Placental pericyte (primary cell): ENCODE results near the gene SFMBT2.

GRCh38 chr10:7410487-7411380, at the start of gene SFMBT2:
TSS of gene SFMBT2 (minus strand) at chr10:7411034.
- CAGE, long polyA plus RNA, result no peak

- CAGE, long polyA plus RNA, result no peak
These were observed 7.0 kb upstream of the SFMBT2 start for GRCh38 chr10:7417847-7418189.

GRCh38 chr10:7488369-7488722, 77.5 kb upstream of the SFMBT2 start:
- CAGE, long polyA plus RNA, result no peak

DNA sequence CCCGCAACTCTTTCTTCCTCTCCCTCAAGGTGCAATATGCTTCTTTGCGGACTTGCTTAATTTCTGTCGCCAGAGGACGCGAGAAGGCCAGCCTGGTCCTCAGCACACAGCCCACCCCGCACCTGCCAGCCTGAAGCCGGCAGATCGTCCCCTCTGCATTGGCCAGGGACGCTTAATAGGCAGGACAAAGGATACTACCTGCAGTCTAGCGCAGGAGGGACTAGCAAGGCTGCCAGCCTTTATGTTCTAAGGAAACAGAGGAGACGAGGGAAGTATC, 1.1 kb upstream of the ITIH5 start:
- CAGE, long polyA plus RNA, result no peak

DNA sequence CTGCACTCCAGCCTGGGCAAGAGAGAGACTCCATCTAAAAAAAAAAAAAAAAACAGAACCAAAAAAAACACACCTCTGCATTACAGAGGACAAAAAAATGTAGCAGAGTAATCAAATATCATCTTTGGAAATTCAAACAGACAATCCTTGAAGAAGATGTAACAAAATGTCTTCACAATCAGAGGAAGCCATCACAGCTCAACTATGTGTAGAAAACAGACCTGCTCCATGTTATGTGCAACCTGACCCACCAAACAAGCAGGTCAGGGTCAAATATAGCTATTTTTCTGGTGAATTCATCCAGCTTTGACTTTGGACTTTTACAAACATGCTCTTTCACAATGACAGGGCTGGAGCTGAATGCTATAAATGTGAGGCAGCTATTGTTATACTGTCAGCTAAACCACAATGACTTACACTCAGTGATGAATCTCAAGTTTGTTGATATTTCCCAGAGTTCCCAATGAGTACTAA, 2.7 kb upstream of the ITIH2 start:
- CAGE, long polyA plus RNA, result no peak

DNA sequence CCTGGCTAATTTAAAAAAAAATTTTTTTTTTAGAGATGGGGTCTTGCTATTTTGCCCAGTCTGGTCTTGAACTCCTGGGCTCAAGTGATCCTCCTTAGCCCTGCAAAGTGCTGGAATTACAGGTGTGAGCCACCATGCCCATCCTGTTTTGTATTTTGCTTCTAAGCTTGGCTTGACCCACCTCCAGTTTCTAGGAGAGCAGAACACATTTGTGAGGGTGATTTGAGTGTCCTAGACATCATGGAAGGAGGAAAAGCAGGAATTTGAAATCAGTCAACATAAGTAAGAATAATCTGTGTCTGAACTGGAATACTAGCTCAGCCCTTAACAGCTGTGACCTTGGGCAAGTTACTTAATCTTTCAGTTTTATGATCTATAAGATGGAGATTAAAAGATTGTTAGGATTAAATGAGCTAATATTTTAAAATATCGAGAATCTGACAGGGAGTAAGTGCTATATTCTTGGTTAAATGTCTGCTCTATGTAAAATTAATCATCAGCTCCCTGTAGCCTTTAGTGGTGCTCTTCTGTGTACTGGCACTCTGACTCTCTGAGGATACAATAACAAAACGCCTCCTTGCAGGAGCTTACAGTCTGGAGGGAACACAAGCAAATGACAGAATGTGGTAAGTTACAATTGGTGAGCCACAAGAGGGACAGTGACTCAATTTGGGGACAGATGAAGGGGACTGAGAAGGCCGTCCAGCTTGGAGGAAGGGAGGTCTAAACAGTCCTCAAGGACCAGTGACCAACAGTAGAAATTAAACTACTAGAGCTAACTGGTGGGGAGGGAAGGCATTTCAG, 9.1 kb upstream of the TAF3 start:
- CAGE, long polyA plus RNA, result no peak

GRCh38 chr10:7817921-7818183, 453 bp upstream of the TAF3 start:
- CAGE, long polyA plus RNA, result no peak

GRCh38 chr10:8059353-8059779, 4.9 kb downstream of the GATA3 start:
- CAGE, long polyA plus RNA, result no peak

DNA sequence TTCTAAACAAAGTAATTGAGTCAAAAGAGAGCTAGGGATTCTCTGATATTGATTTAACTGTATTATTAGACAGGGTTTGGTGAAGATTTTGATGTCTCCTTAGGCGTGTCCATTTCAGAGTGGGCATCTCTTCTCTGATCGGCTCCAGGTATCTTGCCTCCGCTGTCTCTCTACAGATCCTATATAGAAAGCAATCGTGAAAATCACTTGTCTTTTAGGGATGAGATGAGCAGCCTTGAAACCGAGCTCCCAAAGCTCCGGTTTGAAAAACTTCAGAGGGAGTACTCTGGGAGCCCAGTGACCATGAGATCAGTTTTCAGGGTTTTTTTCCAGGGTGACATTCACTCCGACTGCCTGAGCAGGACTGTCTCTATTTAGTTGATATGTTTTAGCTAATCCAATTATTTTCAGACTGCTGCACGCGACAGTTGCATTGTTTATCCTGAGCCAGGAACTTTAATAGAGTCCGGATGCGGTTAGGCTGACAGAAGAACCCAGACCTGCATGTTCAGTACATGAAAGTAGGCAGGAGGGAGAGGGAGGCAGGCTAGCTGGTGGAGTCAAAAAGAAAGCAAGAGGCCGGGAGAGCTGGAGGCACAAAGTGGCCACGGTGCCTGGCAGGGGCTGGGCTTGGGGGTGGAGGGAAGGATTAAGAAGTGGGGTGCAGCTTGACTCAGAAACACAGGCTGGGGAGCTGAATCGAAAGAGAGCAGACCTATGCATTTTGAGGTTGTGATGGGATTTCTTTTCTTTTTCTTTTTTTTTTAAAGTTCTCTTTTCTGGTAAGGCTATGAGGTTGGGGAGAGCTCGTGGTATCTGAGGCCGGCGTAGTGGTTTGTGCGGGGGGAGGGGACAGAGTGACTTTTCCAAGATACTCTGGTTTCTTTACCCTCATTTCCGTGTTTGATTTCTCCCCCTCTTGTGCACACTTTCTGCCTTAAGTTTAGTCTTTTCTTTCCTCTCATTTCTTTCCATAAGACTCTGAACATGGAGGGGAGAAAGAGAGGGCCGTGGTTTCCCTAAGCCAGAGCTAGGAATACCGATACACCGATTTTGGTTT, 5.6 kb downstream of the GATA3 start:
- CAGE, long polyA plus RNA, result no peak

GRCh38 chr10:10650758-10651185, 366.9 kb upstream of the CELF2 start:
- CAGE, long polyA plus RNA, result no peak

GRCh38 chr10:10798088-10799168, 219.2 kb upstream of the CELF2 start:
- CAGE, long polyA plus RNA, result no peak

DNA sequence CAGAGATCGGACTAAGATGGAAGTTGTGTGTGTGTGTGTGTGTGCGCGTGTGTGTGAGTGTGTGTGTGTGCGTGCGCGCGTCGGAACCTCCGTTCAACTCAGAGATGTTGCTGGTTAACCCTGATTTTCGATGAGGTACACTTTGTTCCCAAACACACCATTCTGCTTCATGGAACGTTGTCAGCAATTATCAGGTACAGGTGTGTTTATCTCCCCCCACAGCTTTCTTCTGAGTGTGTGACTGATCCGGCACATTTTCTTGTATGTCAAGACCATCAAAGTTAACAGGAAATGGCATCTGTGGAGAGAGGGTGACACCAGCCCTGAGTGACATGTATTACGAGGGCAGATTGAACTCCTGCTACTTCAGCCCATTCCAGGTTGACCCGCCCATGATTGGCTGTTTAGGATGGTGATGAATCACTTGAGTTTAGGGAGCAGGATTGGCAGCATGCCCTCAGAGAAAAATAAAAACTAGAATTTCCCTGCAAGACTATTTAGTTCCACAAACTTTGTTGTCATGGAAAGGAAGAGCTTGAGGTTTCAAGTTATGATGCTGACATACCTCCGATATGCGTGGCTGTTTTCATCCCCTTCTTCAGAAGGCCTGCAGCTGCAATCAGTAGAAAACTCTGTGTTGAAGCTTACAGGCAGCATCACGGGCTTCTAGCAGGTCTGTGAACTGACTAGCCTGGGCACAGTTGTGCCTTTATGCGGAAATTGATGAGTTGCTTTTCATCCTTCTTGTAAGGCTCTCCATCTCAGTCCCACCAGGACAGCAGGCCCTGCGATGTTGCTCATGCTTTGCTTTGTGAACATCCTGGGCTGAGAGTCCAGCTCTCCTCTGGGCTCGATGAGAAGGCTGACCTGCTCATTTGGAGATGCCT, 8.1 kb upstream of the CELF2 start:
- CAGE, long polyA plus RNA, result no peak

GRCh38 chr10:11048615-11049441, 31.2 kb downstream of the CELF2 start:
- CAGE, long polyA plus RNA, result no peak

GRCh38 chr10:11070235-11070910, 52.7 kb downstream of the CELF2 start:
- CAGE, long polyA plus RNA, result no peak

DNA sequence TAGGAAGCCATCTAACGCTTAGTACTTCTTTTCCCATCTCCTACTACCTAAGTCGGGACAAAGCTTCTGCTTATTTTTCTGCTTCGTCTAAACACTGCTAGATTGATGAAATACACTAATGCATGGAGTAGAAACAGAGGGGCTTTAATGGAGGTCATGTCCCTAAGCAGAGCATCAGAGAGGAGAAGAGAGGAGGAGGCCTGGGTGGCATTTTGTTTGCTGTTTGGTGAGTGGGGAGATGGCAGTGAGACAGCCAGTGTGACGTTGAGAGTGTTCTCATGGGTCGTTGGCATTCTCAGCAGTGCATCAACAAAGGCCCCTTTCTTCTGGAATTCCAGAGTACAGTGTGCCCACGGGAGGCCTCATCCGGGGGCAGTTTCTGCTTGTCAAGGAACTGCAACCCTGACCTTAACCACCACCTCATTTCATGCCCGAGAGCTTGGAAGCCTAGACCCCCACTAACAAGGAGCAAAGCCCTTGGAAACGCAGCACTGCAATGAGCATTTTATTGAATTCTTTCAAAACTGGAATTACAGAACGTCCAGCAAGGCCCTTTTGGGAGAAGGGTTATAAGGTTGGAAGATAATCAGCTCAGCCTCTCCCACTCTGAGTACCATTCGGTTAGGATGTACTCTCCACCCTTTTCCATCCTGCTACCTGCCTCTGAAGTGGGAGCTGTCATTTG, 92.9 kb downstream of the CELF2 start:
- CAGE, long polyA plus RNA, result no peak

GRCh38 chr10:11147893-11148257, 130.2 kb downstream of the CELF2 start:
- CAGE, long polyA plus RNA, result no peak

GRCh38 chr10:11178437-11179155, 160.9 kb downstream of the CELF2 start:
- CAGE, long polyA plus RNA, result no peak

DNA sequence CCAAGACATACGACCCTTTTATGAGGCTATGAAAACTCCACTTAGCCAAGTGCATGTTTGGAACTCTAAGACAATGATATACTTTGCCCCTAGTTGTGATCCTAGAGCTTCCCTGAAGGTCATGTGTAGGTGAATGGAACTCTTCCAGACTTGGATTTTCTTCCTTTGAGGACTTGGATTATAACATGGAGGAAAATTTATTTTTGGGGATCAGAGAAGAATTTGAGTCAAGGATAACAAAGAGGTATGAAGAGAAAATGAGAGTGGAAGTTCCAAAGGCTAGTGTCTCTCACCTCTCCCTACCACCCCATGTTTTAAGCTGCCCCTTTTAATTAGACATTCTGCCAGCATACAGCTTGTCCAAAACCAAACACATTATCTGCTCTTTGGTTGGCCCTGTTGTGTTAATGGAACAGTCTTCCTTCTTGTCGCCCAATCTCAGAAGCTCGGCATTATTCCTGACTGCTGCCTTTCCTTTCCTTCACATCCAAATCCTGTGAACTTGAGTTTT, 164.8 kb downstream of the CELF2 start:
- CAGE, long polyA plus RNA, result no peak

GRCh38 chr10:11207021-11207684, 189.5 kb downstream of the CELF2 start:
- CAGE, long polyA plus RNA, result no peak

- CAGE, long polyA plus RNA, result no peak
These were observed 218.6 kb downstream of the CELF2 start for GRCh38 chr10:11236288-11236598.